Measurements from ENCODE around the genes TNF and MPIG6B.

DNA sequence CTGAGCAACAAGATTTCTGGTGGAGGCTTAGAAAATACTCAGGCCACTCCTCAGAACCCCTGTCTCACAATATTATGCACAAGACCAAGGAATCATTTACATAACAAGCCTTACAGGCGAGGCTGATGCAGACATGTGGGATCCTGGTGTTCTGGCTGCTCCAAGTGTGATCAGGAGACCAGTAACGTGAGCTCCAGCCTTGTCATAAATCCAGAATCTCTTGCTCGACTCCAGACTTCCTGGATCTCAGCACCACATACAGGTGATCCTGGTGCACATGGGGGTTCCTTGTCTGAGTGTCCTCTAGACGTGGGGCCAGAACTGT, 5.3 kb downstream of the HLA-C start:
- PRO-cap, result no peak

DNA sequence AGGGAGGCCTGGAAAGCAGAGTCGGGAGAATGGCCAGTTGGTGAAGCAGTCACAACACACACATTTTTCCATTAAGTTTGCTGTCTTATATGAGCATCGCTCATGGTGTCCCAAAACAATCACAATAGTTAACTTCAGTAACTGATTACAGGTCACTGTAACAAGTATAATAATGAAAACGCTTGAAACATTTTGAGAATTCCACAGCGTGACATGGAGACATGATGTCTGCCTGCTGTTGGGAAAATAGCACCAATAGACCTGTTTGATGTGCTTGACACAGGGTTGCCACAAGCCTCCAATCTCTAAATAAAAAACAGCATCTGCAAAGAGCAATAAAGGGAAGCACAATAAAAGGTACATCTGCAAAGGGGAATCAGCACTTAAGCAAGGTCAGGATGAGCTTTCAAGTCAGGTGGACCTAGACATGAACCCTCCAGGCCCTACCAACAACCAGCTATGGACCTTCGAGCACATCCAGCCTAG, 1.6 kb upstream of the MCCD1 start:
- PRO-cap, result no peak

GRCh38 chr6:31528183-31528736, 502 bp upstream of the MCCD1 start:
- PRO-cap, result no peak

DNA sequence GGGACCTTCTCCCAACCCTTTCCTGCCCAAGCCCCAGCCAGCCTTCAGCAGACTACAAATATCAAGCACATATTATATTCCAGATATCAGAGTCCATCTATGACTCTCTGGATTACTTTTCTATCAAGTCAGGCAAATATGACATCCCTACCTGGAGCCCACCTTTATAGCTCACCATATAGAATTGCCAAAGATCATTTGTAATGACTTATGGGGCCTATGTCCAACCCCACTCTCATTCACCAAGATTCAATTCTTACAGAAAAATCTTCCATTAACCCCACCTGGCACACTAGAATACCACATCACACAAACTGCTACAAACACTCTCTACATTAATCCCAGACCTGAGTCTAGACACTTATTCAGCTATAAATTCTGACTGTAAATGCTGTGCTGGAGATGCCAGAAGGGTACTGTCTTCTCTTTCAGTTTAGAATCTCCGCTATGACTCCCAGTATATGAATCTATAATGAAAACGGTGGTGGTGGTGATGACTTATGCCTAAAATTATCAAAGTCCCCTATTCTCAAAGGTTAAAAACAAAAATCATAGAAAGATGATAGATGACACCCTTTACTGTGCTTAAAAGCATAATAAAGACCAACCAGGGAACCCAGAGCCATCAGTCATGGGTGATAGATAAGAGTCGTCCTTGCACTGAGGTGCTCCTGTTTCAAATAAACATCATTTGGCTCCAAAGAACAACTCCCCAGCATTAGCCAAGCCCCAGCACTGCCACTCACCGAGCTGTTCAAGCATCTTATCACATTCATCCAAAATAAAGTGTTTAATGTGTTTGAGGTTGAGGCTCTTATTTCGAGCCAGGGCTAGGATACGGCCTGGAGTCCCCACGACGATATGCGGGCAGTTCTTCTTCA, 5.8 kb downstream of the DDX39B start:
- PRO-cap, result no peak

GRCh38 chr6:31540628-31540936, 1.2 kb downstream of the DDX39B start:
- PRO-cap, result no peak

GRCh38 chr6:31542164-31542648, 403 bp upstream of the DDX39B start:
- PRO-cap, result bidirectional peak, plus-strand start at chr6:31542390, minus-strand start at chr6:31542327

GRCh38 chr6:31561694-31562526, 10.2 kb upstream of the LTA start:
- PRO-cap, result no peak

GRCh38 chr6:31568618-31569077, 3.4 kb upstream of the LTA start:
- PRO-cap, result no peak

GRCh38 chr6:31575128-31576512, at the start of gene TNF:
TSS of gene TNF (plus strand) at chr6:31575565.
- PRO-cap, result bidirectional peak, plus-strand start at chr6:31575568, minus-strand start at chr6:31575455

DNA sequence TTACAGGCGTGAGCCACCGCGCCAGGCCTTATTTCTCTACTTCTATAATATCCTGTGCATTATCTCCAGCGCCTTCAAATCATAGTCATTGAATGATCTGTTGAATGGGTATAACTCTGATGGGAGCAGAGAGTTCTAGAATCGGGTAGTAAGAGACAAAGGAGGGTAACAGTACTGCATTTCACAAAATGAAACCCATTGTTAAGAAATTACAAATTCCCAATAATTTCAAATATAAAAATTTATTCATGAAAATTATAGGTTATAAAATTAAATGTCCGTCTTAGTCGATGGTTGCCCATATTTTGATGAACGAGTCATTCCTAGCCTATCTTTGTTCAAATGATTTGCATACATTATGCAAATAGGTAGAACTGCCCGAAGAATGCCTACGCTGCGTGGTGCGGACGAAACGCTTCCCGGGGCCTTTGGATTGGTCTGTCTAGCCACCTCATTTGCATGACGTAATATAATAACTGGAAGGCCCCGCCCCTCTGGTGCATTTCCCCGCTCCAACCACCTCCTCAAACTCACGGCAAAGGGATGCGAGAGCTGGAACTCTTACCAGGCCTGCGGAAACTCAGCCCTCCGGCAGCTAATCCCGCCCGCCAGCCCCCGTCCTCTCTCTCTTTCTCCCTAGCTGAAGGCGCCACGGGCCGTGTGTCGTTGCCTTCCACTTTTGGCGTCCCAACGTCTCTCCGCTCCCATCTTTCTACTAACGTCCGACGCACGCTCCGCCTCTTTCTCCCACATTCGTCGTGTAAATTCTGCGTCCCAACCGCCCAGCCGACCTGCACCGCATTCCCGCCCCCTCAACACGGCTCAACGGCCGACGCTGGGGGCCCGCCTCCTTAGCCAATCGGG, 659 bp upstream of the PRRC2A start:
- PRO-cap, result unidirectional peak, minus-strand start at position 155 of the sequence; bidirectional peak, plus-strand start outside the sequence, minus-strand start at position 762 of the sequence

GRCh38 chr6:31621721-31622262, 1.3 kb downstream of the PRRC2A start:
- PRO-cap, result no peak

- PRO-cap, result no peak
Observed at GRCh38 chr6:31625178-31625820, 4.8 kb downstream of the PRRC2A start.

GRCh38 chr6:31626245-31627091, 6.0 kb downstream of the PRRC2A start:
- PRO-cap, result no peak

DNA sequence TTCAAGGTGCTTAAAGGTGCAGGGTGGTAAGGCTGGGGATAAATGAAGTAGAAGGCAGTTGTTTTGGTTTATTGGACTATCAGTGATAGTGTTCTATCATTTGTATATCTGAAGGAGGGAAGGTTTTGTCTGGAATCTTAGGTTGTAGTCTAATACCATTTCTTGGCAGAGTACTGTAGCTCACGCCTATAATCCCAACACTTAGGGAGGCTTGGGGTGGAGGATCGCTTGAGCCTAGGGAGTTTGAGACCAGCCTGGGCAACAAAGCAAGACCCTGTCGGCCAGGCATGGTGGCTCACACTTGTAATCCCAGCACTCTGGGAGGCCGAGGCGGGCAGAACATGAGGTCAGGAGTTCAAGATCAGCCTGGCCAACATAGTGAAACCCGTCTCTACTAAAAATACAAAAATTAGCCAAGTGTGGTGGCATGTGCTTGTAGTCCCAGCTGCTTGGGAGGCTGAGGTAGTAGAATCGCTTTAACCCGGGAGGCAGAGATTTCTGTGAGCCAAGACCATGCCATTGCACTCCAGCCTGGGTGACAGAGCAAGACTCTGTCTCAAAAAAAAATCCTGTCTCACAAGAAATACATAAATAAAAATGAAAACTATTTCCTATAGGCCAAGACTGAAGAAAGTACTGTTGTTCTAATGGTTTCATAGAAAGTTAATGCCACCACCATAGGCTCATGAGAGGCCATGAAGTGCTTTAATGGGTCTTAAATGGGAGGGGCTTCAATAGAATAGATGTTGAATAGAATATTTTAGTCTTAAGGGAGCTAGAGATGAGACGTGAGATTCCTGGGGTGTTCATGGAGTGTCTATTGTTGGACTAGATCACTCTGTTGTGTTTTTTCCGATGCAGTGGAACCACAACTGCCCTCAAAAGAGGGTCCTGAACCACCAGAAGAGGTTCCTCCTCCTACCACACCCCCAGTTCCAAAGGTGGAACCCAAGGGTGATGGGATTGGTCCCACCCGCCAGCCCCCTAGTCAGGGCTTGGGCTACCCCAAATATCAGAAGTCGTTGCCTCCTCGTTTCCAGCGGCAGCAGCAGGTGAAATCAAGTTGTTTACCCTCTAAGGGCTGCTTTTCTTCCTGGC, 8.1 kb downstream of the PRRC2A start:
- PRO-cap, result no peak

DNA sequence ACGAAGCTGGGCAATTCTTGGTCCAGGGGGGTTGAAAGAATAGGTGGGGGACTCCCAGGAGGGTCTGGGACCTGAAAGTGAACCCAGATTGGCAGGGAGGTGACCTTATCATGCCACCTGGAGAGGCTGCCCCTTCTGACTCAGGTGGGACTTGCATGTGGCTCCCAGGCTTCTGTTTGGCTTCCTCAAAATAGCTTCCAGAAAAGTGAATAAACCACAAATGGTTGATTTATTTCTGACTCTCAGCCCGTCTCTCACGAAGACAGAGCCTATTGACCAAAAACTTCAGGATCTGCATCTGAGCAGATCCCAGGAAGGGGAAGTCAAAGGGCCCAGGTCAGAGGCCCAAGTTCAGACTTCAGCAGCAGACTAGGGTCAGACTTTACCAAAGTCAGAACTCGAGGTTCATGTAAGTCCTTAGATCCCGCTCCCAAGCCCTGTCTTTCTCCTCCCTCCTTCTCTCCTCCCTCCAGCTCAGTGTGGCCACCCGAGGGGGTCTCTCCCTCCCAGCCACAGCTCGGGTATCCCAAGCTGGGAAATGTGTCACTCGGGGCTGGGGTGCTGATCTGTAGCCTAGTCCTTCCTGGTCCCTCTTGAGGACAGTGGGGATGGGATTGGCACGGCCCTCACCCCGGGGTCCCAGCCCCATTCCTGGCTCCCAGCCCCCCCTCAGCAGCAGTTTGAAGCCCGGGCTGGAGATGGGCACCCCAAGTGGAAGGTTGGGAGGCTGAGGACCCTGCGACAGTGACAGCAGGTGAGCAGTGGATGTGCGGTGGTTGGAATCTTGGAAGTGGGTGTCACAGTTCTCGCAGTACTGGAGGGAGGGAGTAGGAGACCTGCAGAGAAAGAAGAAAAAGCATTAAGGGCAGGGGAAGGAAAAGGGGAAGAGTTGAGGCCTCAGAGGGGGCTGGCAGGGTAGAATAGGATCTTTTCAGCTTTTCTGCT, 1.6 kb upstream of the C6orf47 start:
- PRO-cap, result no peak

GRCh38 chr6:31663000-31663833, 1.6 kb downstream of the GPANK1 start:
- PRO-cap, result no peak

DNA sequence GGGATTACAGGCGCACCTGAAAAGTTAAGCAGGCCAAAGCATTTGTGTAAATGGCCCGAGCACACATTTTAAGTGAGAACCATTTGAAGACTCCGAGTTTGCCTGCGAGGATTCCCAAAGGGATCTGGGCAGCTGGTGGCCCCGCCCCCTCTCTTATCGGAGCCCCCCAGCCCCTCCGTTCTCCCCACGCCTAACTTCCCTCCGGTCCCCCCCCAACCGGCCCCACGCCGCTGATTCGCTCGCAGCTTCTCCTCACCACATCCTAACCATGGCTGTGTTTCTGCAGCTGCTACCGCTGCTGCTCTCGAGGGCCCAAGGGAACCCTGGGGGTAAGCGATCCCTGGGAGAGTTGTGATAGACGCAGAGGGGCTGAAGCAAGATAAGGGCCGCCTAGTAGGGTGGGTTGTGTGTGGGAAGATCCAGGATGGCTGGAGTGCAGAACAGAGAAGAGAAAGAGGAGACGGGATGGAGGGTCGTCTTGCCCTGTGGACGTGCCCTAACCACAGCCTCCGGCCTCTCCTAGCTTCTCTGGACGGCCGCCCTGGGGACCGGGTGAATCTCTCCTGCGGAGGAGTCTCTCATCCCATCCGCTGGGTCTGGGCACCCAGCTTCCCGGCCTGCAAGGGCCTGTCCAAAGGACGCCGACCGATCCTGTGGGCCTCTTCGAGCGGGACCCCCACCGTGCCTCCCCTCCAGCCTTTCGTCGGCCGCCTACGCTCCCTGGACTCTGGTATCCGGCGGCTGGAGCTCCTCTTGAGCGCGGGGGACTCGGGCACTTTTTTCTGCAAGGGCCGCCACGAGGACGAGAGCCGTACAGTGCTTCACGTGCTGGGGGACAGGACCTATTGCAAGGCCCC, at the start of gene MPIG6B:
MPIG6B (plus strand) TSS at position 258 of the 857 bp plus-strand sequence.
- PRO-cap, result no peak

DNA sequence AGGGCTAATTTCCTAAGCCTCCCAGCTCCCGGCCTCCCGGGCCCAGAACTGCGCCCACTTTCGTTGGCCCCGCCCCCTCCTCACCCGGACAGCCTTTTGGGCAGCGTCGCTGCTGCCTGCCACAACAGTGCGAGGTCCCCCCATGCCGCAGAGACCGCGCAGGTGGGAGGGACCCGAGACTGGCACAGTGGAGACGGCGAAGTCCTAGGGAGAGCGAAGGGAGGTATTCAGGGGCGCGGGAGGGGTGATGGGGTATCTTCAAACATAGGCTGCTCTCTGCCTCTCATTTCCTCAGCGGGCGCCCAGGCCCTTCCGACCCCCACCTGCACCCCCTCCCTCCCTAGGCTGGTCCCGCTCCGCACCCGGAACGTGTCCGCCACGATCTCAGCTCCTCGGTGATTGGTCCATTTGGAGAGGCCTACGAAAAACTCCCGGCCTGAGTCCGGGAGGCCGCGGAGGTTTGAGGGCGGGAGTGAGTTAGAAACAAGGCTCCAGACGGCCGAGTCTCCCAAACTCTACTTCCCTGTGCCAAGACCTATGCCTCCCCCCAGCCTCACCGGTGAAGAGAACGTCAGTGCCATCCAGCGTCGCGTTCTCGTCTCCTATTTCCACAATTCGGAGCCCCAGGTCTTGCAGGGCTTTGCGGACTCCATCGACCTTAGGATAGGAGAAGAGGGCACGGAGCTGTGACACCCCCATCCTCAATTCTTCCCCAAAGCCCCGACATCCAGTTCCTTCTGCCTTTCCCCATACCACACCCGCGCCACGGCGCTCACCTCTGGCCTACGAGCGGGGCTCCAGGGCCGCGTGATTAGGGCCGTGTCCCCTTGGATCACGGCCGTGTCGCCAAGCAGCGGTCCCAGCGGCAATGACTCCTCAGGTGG, 768 bp downstream of the DDAH2 start:
- PRO-cap, result no peak

DNA sequence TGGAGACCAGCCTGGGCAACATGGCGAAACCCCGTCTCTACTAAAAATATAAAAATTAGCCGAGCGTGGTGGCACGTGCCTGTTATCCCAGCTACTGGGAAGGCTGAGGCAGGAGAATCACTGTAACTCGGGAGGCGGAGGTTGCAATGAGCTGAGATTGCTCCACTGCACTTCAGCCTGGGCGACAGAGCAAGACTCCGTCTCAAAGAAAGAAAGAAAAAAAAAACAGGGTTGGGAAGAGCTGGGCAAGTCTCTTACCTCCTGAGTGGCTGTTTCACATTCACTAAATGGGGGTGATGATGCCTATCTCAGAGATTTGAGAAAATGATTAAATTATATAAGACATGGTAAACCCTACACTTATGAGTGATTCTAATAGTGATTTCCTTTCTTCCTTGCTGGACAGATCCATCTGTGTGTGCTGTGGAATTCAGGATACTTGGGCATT, 976 bp downstream of the MSH5 start:
- PRO-cap, result no peak

DNA sequence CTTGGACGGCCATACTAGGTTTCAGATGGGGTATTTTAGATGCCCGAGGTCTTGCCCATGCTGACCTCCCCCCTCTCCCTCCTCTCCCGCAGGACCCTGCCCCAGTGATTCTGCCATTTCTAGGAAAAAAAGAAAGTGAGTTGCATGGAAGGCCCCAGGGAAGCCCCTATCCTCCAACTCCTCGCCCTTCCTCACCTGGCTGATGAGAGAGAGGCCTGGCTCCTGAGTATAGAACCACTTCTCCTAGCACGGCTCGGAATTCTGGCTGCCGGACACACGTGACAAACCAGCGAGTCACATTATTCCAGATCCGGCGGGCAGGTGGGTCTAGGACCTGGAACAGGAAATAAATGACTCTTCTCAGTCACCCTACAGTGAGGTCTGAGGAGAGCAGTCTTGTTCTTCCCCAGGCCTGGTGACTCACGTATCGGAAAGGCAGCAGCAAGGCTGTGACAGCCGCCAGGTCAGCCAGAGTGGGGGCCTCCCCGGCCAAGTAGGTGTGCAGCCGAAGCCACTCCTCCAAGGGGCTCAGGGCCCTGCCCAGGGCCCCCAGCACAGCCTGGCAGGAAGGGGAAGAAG, 2.9 kb downstream of the VARS1 start:
- PRO-cap, result no peak

Data from penis (tissue), 1 donor.